Upper lobe of left lung (tissue), 5 donors: ENCODE results near the genes MRPL1 and ANXA3.

DNA sequence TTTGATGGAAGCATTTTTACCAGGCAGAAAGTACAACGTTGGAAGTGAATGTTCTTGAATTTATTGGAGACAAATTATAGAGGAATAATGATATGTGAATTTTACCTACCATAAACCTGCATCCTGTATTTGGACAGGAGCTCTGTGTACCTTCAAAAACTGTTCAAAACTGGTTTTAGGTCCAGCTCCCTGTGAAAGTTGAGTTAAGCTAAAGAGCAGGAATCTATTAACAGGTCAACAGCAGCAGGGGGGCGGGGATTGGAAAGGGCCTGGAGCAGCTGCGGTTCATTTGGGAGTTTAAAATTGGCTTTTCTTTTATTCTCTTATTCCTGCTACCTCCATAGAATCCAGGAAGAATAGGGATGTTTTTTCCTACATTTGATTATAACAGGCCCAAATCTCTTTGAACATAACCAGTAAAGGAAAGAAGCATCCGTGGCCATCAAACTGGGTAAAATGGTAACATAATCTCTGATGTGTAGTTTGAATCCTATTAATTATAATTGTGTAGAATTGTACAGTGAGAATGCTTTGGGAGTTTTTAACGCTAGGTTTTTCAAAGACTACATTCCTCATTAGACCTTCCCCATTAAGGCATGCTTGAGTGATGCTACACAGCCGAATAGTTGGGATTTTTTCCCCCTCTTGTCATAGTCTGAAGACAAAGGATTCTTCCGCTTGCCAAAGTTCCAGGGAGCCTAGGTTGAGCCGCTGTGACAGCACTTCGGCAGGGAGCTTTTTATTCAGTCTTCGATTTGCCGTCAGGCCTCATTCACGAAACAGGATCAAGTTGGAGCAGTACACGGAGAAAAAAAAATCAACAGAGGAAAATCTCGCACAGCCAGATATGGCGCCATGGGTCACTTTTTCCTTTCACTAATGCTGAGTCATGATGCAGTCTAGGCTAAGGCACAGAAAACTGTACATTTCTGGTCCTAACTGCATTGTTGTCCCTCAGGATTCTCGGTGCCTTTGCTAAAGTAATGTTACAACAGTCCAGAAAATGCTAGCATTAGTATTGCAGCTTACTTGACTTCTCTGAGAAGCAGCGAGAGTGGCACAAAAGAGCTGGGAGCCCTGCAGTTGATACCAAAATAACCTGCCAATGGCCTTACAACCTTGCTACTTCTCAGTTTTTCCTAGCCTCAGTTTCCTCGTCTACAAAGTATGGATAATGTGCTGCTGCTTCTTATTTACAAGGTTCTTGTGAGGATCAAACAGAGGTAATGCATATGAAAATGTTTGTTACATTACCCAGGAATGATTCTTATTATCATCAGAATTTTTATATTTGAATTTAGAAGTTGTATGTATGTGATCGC is 24.2 kb downstream of the SHROOM3 start:
- PRO-cap, 2 experiments, result no peak in any of the 2 experiments
- RAMPAGE, long total RNA, 4 experiments, result no peak in any of the 4 experiments

GRCh38 chr4:76579452-76579792 is 144.4 kb downstream of the SHROOM3 start:
- PRO-cap, 2 experiments, result no peak in any of the 2 experiments
- RAMPAGE, long total RNA, 4 experiments, result no peak in any of the 4 experiments

DNA sequence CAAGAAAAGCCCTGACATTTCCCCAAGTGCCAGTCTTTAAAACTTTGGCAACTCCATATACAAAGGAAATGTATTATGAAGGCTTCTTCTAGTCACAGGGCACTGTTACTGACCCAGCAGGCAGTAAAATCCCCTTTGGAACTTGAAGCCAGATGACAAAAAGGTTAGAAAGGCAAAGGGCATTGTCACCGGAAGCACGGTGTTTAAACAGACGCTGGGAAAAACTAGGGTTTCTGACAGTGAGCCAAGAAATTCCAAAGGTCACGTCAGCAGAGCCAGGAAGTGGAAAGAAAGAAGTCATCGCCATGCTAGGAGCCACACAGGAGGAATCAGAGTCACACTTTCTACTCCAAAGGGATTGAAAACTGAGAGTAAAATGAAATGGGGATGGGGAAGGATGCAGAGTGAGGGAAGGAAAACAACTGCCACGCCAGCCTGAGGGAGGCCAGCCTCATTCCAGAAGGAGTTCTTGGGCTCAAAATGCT is 67.0 kb downstream of the SOWAHB start:
- PRO-cap, 2 experiments, result no peak in any of the 2 experiments
- RAMPAGE, long total RNA, 4 experiments, result no peak in any of the 4 experiments

- PRO-cap, 2 experiments, result no peak in any of the 2 experiments
- RAMPAGE, long total RNA, 4 experiments, result no peak in any of the 4 experiments
Measured at GRCh38 chr4:76962502-76962731, 12.9 kb downstream of the SEPTIN11 start.

DNA sequence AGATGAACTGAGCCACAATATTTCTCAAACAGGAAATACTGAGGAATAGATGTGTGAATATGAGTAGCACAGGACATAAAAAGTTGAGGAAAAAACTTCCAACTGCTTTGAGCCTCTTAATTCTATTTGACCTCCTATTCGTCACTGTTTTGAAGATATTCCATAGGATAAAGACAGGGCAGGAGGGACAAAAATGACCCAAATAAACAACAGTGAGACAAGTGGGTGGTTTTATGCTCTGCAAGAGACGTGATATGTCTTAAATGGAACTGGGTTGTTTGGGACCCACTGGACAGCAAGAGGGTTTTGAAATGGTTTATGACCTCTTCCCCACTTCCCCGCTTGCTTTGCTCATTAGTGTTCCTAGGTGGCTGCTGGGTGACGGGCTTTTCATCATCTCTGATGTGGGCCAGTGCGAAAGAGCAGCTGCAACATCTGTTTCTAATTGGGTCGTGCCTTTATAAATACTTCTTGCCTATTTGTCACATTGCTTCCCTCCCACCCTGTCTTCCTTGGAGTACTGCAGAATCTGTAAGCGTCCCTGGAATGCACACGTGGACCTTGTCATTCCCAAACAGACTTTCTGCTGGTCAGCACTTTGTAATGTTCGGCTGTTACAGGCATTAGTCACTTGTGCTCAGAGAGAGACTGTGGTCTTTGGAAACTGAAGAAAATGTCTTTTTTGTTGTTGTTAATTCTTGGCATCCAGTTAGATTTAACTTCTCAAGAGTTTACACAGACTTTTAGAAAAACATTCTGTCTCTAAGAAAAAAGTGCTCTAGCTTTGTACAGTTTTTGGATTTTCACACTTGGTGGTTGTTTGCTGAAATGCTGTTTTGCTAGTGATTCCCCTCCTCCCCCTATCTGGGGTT is 35.2 kb downstream of the SEPTIN11 start:
- PRO-cap, 2 experiments, result no peak in any of the 2 experiments
- RAMPAGE, long total RNA, 4 experiments, result no peak in any of the 4 experiments

GRCh38 chr4:77012705-77013449 is 62.9 kb downstream of the CCNI start:
- PRO-cap, 2 experiments, result no peak in any of the 2 experiments
- RAMPAGE, long total RNA, 4 experiments, result no peak in any of the 4 experiments

DNA sequence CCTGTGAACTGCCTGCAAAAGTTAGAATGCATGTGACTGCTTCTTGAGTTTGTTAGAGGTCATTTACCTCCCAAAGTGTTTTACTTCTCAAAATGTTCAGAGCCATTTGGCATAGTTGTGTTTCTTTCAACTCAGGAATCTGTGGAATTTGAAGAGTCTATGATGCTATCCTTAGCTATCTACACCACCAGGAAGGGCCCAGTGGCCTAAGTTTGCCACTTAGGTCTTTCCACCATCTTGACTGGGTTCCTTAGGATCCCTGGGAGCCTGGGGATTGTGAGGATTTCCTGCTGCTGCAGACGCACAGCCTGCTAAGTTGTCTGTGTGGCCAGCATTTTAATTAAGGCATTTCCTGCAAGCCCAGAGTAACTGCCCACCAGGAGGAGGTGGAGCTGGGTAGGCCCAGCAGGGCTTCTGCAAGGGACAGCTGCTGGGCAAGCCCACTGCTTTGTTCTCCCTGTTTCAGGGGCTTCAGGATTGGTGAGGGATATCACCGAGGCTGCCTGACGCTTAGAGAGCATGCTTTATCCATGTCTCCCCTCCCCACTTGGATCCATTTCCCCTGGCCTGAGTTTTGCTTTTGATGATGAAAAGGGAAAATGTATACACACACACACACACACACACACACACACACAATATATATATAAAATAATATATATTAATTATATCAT is 53.0 kb downstream of the CCNI start:
- PRO-cap, 2 experiments, result no peak in any of the 2 experiments
- RAMPAGE, long total RNA, 4 experiments, result no peak in any of the 4 experiments

DNA sequence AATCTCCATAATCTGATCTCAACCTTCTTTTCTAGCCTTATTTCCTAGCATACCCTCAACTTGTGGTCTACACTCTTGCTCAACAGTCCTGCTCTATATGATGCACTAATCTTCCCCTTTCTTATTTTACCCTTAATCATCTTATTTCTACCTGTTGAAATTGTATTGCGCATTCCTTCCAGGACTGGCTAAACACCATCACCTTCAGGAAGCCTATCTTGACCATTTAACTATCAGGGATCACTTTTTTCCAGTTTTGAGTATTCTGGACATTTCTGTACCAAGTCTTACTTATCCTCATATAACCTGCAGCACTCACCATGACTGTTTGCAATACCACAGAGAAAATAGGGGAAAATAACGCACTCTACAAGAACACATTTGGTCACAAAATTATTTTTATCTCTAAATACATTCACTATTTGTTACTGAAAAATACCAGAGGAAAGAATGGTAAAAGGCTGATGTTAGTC is 25.7 kb downstream of the CCNI start:
- PRO-cap, 2 experiments, result no peak in any of the 2 experiments
- RAMPAGE, long total RNA, 4 experiments, result no peak in any of the 4 experiments

GRCh38 chr4:77601311-77602008 is 4.2 kb upstream of the CXCL13 start:
- PRO-cap, 2 experiments, result no peak in any of the 2 experiments
- RAMPAGE, long total RNA, 4 experiments, result no peak in any of the 4 experiments

DNA sequence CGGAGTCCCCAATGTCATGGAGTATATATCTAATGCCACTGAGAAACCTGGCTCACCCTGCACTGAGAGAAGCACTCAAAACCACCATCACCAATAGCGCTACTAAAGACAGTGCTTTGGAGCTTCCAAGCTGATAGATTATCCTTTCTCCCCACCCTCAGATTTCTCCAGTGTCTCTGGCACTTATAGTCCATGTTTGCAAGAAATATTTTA is 280 bp upstream of the CXCL13 start:
- PRO-cap, 2 experiments, result no peak in any of the 2 experiments
- RAMPAGE, long total RNA, 4 experiments, result no peak in any of the 4 experiments

- PRO-cap, 2 experiments, result no peak in any of the 2 experiments
- RAMPAGE, long total RNA, 4 experiments, result no peak in any of the 4 experiments
Measured at GRCh38 chr4:77756076-77756659, 63.0 kb downstream of the CNOT6L start.

DNA sequence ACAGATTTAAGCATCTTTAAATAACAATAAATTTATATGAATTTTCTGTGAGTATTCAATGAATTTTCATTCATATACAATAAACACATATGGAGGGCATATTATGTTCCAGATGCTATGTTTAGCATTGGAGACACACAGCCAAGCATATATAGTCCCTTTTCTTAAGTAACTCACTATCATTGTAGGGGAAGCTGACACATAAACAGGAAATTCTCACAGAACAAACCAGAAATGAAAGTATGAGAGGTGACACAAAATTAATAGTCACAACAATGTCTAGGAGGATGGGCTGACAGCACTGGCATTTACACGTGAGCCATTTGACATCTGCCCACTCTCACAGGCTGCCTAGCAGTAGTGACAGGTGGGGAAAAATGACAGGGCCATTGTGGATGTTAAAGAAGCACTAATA is 2.6 kb upstream of the CNOT6L start:
- PRO-cap, 2 experiments, result peak in 1 of 2 experiments; most common plus-strand start position 275 of the sequence (in 1)
- RAMPAGE, long total RNA, 4 experiments, result no peak in any of the 4 experiments

DNA sequence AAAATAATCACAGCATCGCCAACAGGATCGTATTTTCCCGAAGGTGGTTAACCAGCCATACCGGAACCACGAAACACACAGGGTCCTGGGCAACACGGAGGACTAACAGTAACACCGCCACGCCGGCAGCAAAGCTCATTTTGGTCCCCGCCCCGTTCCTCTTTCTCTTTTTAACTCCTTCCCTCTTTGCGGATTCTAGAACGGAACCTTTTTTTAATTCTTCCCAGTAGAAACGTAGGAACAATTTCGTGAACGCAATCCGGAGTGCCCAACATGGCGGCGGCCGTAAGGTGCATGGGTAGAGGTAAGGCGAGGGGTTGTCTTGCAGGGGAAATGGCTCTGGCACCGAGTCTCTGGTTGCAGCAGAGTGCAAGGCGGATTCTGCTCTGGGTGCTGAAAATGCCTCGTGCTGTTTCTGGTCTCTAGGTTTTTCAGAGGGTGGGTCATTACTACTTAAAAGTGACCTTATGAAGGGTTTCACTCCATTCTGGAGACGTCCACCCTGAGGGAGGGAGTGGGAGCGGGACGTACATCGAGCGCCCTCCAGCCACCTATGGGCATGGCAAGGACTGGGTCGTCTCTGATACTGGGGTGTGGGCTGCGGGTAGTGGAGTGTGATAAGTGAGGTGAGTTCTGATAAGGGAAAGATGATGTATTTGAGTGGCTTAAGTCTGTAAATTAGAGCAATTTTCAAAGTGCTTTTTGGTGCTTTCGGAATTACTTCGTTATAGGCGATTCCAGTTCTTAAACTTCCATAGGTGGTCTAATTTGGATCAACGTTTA is at the start of gene MRPL1:
TSS of gene MRPL1 (plus strand) at position 255 of the 783 bp plus-strand sequence.
- PRO-cap, 2 experiments, result peak in 2 of 2 experiments; most common plus-strand start position 80 of the sequence (in 1); most common minus-strand start position 142 of the sequence (in 2)
- RAMPAGE, long total RNA, 4 experiments, result start-site peak on the plus strand in 4 of 4 experiments, centred at positions 260 to 273 of the sequence, 11 to 237 reads per replicate

DNA sequence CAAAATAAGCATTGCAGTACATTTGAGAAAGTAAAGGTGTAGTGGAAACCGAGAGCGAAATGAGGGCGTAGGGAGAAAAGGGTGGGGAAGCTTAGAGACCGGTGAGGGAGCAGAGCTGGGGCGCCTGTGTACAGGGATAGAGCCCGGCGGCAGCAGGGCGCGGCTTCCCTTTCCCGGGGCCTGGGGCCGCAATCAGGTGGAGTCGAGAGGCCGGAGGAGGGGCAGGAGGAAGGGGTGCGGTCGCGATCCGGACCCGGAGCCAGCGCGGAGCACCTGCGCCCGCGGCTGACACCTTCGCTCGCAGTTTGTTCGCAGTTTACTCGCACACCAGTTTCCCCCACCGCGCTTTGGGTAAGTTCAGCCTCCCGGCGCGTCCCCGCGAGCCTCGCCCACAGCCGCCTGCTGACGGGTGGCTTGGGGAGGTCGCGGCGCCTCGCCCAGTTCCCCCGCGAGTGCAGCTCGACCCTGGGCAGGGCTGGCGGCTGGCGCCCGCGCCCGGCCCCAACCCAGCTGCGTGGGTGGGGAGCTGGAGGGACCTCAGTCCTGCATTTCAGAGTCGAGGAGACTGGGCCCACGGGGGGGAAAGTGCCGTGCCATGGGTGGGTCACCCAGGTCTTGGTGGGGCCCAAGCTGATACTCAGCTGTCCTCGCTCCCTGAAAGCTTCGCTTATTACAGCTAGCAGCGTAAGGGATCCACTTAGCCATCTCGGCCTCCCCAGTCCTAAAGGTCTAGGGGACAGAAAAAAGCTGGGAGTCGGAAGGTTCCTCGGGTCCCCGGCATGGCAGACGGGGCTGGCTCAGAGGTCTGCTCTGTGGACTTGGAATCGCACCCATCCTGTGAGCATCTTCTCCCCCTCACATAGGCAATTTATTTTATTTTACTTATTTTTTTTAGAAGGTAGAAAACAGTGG is at the start of gene ANXA3:
TSS of gene ANXA3 (plus strand) at position 262 of the 912 bp plus-strand sequence.
- PRO-cap, 2 experiments, result peak in 2 of 2 experiments; most common plus-strand start position 239 of the sequence (in 1); most common minus-strand start position 154 of the sequence (in 1)
- RAMPAGE, long total RNA, 4 experiments, result start-site peak on the plus strand in 4 of 4 experiments, centred at positions 225 to 269 of the sequence, 568 to 6,025 reads per replicate

DNA sequence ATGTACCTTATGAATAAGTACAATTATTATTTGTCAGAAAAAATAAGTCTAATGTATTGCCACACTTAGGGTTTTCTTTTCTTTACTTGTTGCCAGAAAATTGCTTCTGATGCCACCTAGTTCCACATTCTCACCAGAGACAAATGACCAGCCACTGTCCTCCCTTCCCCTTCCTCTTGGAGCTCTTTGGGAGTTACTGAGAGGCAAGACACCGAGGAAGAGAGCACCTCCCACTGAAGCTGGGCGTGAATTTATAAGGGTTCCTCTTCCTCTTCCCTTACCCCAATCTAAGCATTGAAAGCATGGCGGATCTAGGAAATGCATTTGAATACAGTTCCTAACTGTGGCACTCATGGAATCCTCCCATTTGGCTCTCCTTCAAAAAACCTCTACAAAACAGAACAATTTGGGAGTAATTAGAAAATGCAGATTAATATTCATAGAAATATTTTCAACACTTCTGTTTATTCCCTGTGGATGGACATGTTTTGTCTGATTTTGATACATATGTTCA is 30.1 kb downstream of the ANXA3 start:
- PRO-cap, 2 experiments, result no peak in any of the 2 experiments
- RAMPAGE, long total RNA, 4 experiments, result no peak in any of the 4 experiments

DNA sequence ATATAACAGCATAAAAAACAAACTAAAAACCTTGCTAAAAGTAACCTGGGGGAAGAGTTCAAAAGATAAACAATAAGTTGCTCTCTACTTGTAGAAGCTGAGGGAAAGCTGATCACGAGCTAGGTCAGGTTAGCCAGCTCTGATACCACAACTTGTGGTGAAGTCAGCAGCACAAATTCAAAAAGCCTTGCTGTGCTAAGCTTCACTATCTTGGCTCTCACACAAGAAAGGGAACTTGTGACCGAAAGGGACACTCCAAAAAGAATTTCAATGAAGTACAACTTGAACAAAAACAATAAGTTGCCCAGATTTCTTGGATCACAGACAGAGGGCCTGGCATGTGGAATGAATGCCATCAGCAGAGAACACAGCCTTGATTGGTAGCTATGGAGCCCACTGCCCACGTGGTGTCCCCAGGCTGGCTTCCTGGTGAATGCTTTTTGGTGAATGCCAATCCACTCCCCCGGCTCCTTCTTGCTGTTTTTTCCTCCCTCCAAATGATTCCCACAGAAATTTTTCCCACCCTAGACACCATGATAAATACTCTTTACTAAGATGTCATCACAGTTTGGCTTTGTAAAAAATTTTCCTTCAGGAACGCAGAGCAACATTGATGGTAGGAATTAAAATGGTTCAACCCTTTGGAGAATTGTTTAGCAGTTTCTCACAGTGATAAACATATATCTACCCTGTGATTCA is 82.5 kb downstream of the ANXA3 start:
- PRO-cap, 2 experiments, result no peak in any of the 2 experiments
- RAMPAGE, long total RNA, 4 experiments, result no peak in any of the 4 experiments

DNA sequence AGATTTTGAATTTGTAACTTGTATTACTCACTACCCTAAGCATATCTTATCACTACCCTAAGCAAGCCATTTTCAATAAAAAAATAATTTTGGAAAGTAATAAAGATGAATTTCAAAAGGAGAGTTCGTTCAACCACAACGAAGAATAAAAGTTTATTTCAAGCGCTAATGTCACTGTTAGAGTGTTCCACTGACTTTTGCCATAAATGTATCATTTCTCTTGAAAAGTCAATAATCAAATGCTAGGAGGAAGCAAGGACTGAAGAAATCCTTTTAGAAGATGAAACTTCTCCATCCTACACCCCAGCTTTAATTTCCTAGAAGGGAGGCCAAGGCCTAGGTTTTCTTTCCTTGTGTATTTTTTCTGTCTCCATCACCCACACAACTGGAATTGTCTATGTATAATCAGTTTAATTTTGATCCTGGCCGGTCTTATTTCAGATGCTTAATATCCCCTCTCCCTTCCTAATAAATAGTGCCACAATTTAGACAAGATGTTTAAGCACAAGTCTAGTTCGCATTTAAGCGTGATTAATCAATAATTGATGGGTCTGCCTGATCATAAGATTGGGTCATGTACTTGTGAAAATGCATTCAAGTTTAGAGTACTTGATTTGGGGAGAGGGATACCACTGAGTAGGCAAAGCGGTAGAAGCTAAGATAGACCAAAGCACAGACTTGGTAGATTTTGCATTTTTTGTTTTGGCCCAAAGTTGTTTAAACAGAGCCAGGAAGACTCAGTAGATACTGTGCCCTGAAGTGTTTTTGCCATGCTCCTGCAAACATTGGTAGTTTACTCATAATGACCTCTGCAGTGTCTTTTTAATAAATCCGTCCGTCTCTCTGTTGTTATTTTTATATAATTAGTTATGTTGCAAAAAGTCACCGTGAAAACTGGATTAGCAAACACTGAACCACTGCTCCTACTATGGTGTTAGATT is 2.4 kb downstream of the BMP2K start:
- PRO-cap, 2 experiments, result no peak in any of the 2 experiments
- RAMPAGE, long total RNA, 4 experiments, result no peak in any of the 4 experiments

- PRO-cap, 2 experiments, result no peak in any of the 2 experiments
- RAMPAGE, long total RNA, 4 experiments, result start-site peak on the plus strand in 1 of 4 experiments, at chr4:78779923-78780037 at its widest, 6 reads per replicate
Measured at GRCh38 chr4:78779820-78780514, 3.8 kb downstream of the BMP2K start.

DNA sequence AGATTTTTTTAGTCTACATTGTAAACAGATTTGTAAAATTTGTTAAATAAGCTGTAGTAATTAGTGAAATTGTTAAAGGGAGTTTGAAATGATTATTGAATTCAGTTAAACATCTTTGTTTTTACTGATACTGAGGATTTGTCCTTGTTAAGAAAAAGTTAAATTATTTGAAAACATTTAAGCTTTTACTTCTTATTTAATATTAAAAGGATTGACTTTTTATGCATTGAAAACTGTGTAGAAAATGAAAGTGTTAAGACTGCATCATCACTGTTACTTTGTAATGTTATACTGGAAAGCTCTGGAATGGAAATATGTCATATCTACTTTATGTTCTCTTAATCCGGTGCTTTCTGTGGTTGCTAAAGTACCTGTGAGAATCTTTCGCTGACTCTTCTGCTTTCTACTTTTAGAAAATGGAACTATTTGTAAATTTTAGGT is 69.1 kb downstream of the BMP2K start:
- PRO-cap, 2 experiments, result no peak in any of the 2 experiments
- RAMPAGE, long total RNA, 4 experiments, result no peak in any of the 4 experiments

- PRO-cap, 2 experiments, result no peak in any of the 2 experiments
- RAMPAGE, long total RNA, 4 experiments, result no peak in any of the 4 experiments
Measured at GRCh38 chr4:78866620-78867454, 72.4 kb downstream of the PAQR3 start.